SK-MEL-5 (cell line): ENCODE data around the genes ARL2BP, CX3CL1 and DOK4.

GRCh38 chr16:57152141-57152458 is 33.7 kb downstream of the PSME3IP1 start:
RAMPAGE:
- cytosol, long total RNA: no peak
- long total RNA: no peak
- nucleus, long total RNA: no peak

DNA sequence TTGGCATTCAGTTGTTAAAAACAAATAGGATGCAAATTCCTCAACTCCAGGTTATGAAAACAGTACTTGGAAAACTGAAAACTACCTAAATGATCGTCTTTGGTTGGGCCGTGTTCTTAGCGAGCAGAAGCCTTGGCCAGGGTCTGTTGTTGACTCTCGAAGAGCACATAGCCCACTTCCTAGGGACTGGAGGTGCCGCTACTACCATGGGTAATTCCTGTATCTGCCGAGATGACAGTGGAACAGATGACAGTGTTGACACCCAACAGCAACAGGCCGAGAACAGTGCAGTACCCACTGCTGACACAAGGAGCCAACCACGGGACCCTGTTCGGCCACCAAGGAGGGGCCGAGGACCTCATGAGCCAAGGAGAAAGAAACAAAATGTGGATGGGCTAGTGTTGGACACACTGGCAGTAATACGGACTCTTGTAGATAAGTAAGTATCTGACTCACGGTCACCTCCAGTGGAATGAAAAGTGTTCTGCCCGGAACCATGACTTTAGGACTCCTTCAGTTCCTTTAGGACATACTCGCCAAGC is 18.5 kb downstream of the RSPRY1 start:
RAMPAGE:
- cytosol, long total RNA: no peak
- long total RNA: no peak
- nucleus, long total RNA: no peak

RAMPAGE:
- cytosol, long total RNA: no peak
- long total RNA: no peak
- nucleus, long total RNA: no peak
These were observed at the start of gene ARL2BP for GRCh38 chr16:57244745-57246143. Gene ARL2BP (plus strand): TSS chr16:57245259.

RAMPAGE:
- cytosol, long total RNA: no peak
- long total RNA: no peak
- nucleus, long total RNA: no peak
These were observed 2.8 kb downstream of the CCL22 start for GRCh38 chr16:57361285-57361841.

DNA sequence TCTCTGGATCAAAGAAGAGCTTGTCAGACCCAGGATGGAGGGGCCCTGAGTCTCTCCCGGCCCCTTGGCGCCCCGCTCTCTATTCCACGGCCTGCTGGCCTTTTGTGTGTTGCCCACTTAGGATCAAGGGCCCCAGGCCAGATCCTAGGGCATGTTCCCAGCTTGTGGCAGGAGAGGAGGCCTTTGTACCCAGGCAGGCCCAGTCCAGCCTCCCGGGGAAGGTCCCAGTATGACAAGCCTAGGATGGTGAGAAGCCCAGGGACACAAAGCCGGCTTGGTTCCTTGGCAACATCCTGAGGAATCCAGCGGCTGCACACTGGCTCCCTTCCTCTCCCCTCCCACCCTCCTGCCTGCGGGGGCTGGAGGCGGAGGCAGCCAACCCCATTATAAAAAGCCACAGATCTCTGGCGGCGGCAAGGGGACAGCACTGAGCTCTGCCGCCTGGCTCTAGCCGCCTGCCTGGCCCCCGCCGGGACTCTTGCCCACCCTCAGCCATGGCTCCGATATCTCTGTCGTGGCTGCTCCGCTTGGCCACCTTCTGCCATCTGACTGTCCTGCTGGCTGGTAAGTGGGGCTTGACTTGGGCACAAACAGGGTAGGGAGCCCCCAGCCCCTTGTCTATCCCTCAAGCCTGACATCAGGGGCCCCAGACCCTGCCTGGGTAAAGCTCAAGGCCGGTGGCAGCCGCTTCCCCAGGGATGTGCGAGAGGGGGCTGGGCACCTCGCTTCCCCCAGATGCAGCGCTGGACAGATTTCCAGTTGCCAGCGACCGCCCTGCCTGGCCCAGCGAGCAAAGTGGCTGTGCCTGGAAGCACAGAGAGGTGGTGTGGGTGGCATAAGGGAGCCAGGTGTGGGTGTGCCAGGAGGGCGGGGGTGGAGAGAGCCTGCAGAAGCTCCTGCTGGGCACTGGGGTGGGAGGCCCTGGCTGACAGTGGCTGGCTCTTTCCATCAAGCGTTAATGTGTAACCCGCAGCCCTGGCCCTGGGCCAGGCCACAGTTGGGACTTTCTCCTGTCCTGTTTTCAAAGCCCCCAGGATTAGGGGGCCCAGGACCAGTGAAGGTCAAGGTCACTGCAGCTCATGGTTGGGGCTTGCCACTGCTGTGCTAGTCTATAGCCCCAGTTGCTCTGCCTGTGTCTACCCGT is at the start of gene CX3CL1:
CX3CL1 (plus strand) TSS at position 416 of the 1,144 bp plus-strand sequence.
RAMPAGE:
- cytosol, long total RNA: no peak
- long total RNA: no peak
- nucleus, long total RNA: no peak

GRCh38 chr16:57377075-57377722 is 4.9 kb downstream of the CX3CL1 start:
RAMPAGE:
- cytosol, long total RNA: no peak
- long total RNA: no peak
- nucleus, long total RNA: no peak

DNA sequence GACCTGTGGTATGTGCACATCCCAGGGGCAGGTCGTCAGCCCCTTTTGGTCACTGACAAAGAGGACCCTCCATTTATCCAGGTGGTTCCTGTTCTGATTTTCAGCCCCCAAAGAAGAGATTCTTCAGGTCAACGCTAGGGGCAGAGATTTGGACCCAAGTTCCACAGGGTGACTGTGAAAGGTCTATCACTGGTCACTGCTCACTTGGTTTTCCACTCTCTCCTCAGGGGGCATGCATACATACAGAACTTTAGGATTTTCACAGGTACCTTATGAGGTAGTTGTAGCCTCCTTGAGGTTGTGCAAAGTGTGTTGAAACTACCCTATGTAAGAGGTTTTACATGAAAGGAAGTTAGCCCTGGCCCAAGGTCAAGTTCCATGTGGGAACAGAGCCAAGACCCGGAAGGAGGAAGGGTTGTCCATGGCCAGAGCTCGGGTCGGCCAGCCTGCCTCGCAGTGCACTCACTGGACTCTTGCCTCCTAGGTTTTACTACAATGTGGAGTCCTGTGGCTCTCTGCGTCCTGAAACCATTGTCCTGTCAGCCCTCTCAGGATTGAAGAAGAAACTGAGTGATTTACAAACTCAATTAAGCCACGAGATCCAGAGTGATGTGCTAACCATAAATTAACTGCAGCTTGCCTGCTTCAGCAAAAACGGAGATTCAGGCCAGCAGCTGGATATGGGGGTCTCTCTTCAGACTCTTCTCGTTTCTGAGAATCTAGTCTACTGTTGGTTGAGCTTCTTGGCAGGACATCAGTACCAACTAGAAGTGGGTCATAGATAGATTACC is 8.2 kb downstream of the POLR2C start:
RAMPAGE:
- cytosol, long total RNA: no peak
- long total RNA: no peak
- nucleus, long total RNA: no peak

DNA sequence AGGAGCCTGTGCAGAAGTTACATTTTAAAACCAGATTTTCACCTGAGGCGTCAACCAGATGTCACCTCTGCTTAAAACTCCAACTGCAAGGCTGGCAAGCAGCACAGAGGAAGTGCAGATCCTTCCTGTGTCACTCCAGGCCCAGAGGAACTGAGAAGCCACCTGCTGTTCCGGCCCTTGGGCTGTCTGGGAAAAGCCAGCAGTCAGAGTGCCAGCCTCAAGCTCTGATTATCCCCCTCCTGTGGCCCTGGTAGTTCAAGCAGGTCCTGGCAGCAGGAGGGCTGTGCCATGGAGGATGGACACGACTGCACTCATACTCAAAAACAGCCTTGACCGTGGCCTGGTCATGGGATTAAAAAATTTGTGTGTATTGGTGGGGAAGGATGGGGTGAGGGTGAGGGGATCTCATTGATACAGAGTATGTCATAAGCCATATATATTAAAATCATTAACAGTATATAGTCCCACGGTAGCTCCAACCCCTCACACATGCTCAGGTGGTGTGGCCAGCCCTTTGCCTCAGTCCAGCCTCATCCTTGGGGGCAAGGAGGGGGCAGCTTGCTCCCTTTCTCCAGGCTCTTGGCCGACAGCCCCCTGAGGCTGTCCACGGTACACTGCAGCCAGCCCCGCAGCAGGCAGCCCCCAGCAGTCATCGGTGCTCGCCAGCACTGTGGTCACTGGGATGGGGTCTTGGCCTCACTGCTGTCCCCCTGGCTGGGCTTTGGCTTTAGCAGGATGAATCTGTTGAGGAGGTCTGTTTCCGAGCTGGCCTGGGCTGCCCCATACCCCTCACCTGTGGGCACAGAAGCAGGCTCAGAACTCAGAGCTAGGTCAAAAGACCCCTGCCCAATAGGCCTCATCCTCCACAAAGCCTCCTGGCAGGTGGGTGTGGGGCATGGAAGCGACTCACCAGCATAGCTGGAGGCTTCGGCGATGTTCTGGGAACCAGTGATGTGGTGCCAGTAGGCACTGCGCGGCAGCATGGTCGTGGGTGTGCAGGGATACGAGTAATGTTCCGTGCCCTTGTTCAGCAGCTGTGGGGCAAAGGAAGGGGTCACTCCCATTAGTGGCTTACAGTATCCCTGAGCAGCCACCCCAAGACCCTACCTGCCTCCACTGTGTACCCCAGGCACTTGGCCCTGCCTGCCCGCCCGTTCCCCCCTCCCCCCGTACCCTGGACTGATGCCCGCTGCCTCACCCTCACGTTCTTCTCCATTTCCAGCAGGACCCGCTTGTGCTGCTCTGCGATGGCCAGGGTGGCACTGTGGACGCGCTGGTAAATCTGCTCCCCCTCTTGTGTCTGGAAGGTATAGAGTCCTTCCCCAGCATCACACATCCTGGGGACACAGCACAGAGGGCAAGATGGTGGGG is 10.7 kb downstream of the POLR2C start:
RAMPAGE:
- cytosol, long total RNA: no peak
- long total RNA: no peak
- nucleus, long total RNA: no peak

RAMPAGE:
- cytosol, long total RNA: no peak
- long total RNA: no peak
- nucleus, long total RNA: no peak
These were observed at the start of gene DOK4 for GRCh38 chr16:57485834-57486928. Gene DOK4 (minus strand): TSS chr16:57486493.

DNA sequence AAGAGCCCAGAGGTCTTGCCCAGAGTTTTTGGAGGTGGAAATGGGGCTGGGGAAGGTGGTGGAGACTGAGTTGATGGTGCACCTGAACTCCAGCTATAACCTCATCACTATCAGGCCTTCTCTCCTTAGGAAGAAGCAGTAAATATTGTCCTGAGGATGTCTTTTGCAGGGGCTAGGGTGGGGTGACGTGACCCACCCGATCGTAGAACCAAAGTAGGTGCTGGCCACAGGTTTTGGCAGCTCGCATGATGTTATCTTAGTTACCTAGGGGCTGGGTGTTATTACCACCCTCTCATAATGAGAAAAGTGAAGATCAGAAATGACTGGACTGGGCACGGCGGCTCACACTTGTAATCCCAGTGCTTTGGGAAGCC is 1.6 kb upstream of the CCDC102A start:
RAMPAGE:
- cytosol, long total RNA: no peak
- long total RNA: no peak
- nucleus, long total RNA: no peak

RAMPAGE:
- cytosol, long total RNA: no peak
- long total RNA: no peak
- nucleus, long total RNA: no peak
These were observed 1.9 kb downstream of the ADGRG5 start for GRCh38 chr16:57544118-57544926.

GRCh38 chr16:57624130-57624601 is 4.3 kb upstream of the ADGRG1 start:
RAMPAGE:
- cytosol, long total RNA: no peak
- long total RNA: no peak
- nucleus, long total RNA: no peak

RAMPAGE:
- cytosol, long total RNA: no peak
- long total RNA: no peak
- nucleus, long total RNA: no peak
These were observed 799 bp upstream of the ADGRG3 start for GRCh38 chr16:57667065-57667948.

DNA sequence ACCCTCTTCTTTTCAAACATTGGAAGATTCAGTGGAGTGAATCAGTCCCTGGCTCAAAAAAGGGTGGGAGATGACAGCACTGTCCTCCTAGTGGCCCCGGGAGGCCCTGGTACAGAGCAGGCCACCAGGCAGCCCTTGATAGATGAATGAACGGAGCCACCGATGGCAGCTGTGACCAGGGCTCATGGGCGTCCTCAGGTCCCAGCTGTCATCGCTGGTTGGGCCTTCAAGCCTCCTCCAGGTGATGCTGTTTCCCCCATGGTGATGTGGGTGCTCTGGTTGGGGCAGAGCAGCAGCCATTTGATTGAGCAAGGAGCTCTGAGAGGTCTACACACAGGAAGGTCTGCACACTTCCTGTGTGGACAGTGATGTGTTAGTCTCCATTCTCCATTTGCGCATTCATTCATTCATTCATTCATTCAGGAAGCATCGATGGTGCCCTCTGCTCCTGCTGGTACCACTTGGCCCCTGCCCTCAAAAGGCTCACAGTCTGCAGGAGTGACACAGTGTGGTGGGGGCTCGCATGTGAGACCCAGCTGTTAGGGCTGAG is 1.3 kb downstream of the ADGRG3 start:
RAMPAGE:
- cytosol, long total RNA: no peak
- long total RNA: no peak
- nucleus, long total RNA: no peak

RAMPAGE:
- cytosol, long total RNA: no peak
- long total RNA: no peak
- nucleus, long total RNA: no peak
These were observed 78.4 kb downstream of the CNGB1 start for GRCh38 chr16:57892355-57893079.

DNA sequence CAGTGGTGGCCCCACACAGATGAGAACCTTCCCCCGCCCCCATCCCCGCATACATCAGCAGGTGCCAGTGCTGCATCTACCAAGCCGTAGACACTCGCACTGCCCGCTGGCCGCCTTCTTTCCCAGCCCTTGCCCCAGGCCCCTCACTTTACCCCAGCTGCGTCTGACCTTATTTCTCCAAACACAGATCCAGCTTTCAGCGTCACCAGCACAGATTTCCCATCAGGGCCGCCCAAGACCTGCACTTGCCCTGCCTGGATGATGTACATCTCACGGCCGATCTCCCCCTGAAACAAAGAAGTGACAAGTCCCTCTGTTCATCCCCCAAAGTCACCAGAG is 73.3 kb downstream of the CNGB1 start:
RAMPAGE:
- cytosol, long total RNA: no peak
- long total RNA: no peak
- nucleus, long total RNA: no peak

RAMPAGE:
- cytosol, long total RNA: no peak
- long total RNA: no peak
- nucleus, long total RNA: no peak
These were observed 35.0 kb downstream of the CNGB1 start for GRCh38 chr16:57935908-57936269.

RAMPAGE:
- cytosol, long total RNA: no peak
- long total RNA: no peak
- nucleus, long total RNA: no peak
These were observed 12.6 kb downstream of the MMP15 start for GRCh38 chr16:58038284-58038511.

GRCh38 chr16:58045581-58046422 is 20.2 kb downstream of the MMP15 start:
RAMPAGE:
- cytosol, long total RNA: no peak
- long total RNA: no peak
- nucleus, long total RNA: no peak

DNA sequence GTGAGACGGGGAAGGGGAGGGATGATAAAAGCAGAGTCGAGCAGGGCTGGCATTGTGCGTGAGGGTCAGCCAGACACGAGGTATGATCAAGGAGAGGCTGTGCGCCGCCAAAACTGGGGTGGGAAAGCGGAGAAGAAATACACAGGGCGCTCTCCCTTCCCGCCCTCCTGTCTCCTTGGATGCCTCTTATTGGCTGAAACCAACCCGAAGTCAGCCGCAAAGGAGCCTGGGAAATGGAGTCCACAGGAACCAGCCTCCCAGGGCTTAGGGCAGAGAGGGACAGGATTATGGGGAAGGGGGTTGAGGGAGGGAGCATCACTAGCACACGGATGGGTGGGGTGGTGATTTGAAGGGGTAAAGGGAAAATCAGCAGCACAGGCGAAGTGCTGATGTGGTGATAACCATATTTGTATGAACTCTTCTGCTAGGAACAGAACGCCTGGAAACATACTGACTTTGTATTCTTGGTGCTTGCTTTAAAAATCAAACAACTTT is 13.3 kb upstream of the CCDC113 start:
RAMPAGE:
- cytosol, long total RNA: no peak
- long total RNA: no peak
- nucleus, long total RNA: no peak